Right atrium auricular region (tissue), 2 donors: ENCODE data around the genes H2BC5 and H2AC12.

- PRO-cap: no peak
- RAMPAGE, long total RNA, 2 experiments: no peak in any of the 2 experiments
Observed at GRCh38 chr6:26131619-26132718, 8.0 kb downstream of the H2AC6 start.

GRCh38 chr6:26156934-26157815, 747 bp upstream of the H2BC5 start:
- PRO-cap: no peak
- RAMPAGE, long total RNA, 2 experiments: no peak in any of the 2 experiments

GRCh38 chr6:26157816-26158015, 206 bp upstream of the H2BC5 start:
- PRO-cap: bidirectional peak, plus-strand start at chr6:26158122, minus-strand start at chr6:26157891
- RAMPAGE, long total RNA, 2 experiments: no peak in any of the 2 experiments

DNA sequence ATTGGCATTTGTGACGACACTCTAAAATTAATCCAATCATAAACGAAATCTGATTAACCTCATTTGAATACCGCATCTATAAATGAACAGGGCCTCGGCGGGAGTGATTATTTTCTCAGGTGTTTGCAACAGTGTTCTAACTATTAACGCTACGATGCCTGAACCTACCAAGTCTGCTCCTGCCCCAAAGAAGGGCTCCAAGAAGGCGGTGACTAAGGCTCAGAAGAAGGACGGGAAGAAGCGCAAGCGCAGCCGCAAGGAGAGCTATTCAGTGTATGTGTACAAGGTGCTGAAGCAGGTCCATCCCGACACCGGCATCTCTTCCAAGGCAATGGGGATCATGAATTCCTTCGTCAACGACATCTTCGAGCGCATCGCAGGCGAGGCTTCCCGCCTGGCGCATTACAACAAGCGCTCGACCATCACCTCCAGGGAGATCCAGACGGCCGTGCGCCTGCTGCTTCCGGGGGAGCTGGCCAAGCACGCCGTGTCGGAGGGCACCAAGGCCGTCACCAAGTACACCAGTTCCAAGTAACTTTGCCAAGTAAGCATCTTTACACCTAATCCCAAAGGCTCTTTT, at the start of gene H2BC5:
TSS of gene H2BC5 (plus strand) at position 107 of the 580 bp plus-strand sequence.
- PRO-cap: bidirectional peak, plus-strand start at position 107 of the sequence, minus-strand start outside the sequence
- RAMPAGE, long total RNA, 2 experiments: start-site peak on the plus strand in 2 of 2 experiments, centred at positions 92 to 276 of the sequence, 19 to 45 reads per replicate

DNA sequence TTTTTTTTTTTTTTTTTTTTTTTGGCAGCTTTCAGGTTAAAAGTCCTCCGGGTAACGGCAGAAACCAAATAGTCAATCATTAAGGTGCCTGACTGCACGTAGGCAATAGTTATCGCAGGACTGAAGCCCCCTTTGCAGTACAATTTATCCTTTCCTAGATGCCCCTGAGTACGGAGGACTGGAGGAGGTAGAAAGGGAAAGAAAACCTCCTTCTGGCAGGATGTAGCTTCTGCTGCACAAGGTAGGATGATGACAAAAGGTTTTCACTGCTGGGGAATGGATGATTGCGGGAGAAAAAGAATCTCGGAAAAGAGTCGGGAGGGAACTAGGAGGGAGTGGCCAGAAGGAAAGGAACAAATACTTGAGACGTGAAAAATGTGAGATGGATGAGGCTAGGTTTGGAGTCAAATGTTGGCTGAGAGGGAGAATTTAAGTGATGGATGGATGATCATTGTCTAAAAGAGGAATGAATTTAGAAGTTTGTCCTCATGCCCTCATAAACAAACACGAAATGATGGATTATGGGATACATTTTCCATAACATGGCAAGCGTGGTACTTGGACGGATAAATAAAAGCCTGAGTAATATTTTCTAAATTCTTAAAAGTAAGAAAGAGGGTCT, 1.4 kb downstream of the H2BC5 start:
- PRO-cap: bidirectional peak, plus-strand start at position 267 of the sequence, minus-strand start outside the sequence
- RAMPAGE, long total RNA, 2 experiments: no peak in any of the 2 experiments

DNA sequence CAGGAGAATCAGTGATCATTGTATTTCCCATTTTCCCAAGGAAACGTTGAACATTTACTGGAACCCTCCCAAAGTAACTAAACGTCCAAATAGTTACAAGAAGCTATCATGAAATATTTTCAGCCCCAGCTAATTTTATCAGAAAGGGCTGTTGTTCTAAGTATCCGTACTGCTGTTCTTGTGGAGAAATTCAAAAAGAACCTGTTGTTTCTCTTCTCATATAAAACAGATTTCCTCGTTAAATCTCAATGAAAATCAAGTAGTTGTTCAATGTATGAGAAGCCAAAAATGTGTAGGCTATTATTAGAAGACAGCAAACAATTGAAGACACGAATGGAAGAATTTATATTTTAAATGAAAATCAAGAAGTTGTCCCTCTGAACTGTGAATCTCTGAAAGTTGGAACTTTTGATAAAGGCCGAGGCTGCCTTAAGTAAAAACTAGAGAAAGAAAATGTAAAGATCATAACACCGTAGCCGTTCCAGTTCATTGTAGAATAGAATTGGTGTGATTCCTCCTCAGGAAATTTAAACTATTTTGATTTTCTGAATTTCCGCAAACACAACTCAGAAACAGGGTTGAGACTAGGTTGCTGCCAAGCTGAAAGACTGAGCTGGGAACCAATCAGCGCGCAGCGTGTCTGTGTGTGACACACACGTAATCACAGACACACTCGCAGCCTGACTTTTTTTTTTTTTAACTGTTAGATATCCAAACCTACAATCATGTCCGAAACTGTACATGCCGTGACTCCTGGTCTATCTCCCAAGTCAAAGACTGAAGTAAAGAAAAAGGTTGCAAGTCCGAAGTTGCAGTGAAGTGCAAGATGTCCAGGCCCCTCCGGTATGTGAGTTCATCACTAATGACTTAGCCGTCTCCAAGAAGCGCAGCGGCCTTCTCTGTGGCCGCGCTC, 2.0 kb downstream of the H3C4 start:
- PRO-cap: unidirectional peak, plus-strand start at position 138 of the sequence; bidirectional peak, plus-strand start at position 714 of the sequence, minus-strand start at position 610 of the sequence
- RAMPAGE, long total RNA, 2 experiments: no peak in any of the 2 experiments

DNA sequence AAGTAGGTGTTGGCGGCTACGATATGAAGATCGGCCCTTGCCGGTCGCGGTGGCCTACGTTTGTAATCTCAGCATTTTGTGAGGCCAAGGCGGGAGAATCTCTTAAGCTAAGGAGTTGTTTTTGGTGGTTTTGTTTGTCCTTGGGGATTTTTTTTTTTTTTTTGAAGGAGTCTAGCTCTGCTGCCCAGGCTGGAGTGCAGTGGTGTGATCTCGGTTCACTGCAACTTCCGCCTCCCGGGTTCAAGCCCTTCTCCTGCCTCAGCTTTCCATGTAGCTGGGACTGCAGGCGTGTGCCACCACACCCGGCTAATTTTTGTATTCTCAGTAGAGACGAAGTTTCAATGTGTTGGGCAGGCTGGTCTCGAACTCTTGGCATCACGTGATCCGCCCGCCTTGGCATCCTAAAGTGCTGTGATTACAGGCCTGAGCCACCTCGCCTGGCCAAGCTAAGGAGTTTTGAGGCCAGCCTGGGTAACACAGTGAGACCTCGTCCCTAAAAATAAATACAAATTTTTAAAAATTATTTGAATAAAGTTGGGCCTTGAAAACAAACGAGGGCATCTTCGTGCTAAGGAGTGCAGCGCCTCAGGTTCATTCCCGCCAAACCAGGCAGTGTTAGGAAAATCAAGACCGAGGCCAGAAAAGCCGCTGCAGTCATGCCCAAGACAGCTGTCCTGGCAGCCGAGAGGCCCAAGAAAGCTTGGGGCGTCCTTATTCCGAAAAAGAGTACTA, 1.2 kb downstream of the H3C4 start:
- PRO-cap: no peak
- RAMPAGE, long total RNA, 2 experiments: no peak in any of the 2 experiments

DNA sequence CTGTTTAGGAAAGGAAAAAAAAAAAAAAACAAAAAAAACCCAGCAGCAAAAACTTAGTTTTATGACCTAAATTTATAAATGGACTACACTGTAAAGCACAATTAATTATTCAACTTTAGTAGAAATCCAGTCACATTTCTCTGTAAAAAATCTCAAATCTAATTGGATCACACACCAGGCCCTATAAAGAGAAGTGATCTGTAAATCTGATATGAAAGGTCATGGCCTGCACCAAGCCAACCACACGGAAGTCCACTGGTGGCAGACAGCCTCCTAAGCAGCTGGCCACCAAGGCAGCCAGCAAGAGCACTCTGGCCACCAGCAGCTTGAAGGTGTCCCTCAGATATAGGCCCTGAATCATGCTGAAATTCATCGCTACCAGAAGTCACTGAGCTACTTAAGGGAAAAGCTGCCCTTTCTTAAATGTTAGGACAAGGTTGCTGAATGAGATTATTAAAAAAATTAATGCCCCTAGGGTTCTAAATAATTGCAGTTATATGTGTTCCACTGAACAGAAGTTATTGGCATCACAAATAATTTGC, 2.2 kb downstream of the H2AC8 start:
- PRO-cap: no peak
- RAMPAGE, long total RNA, 2 experiments: no peak in any of the 2 experiments

GRCh38 chr6:26223650-26224778, 921 bp upstream of the H3C6 start:
- PRO-cap: bidirectional peak, plus-strand start at chr6:26224236, minus-strand start at chr6:26224025; bidirectional peak, plus-strand start at chr6:26224351, minus-strand start at chr6:26224394
- RAMPAGE, long total RNA, 2 experiments: start-site peak on the plus strand in 2 of 2 experiments, at chr6:26224177-26224236 at its widest, 118 to 132 reads per replicate

GRCh38 chr6:26269522-26270425, 1.4 kb downstream of the H3C8 start:
- PRO-cap: no peak
- RAMPAGE, long total RNA, 2 experiments: no peak in any of the 2 experiments

DNA sequence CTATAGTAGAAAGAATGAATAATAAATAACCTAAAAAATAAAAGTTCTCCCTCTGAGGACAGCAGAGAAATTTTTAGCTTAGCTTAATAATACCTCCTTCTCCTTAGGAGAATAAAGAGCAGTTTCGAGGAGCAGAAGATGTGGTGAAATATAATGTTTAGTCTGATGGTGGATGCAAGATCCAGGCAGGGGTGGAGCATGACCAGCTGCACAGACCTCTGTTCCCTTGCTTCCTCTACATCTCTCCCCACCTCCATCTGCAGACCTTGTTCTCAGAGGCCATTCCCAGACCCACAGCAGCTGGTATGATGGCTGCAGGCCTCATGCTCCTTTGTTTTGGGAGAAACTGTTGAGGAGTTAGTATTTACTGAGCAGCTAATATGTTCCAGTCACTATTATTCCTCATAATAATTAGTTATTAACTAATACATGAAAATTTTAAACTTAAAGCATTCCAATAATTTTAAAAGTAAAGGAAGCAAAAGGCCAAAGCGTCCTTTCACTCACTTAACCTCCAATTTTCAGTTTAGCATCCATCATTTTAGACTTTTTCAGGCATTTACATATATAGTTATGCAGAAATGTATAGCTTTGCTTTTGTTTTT, 1.6 kb downstream of the BTN3A2 start:
- PRO-cap: no peak
- RAMPAGE, long total RNA, 2 experiments: no peak in any of the 2 experiments

DNA sequence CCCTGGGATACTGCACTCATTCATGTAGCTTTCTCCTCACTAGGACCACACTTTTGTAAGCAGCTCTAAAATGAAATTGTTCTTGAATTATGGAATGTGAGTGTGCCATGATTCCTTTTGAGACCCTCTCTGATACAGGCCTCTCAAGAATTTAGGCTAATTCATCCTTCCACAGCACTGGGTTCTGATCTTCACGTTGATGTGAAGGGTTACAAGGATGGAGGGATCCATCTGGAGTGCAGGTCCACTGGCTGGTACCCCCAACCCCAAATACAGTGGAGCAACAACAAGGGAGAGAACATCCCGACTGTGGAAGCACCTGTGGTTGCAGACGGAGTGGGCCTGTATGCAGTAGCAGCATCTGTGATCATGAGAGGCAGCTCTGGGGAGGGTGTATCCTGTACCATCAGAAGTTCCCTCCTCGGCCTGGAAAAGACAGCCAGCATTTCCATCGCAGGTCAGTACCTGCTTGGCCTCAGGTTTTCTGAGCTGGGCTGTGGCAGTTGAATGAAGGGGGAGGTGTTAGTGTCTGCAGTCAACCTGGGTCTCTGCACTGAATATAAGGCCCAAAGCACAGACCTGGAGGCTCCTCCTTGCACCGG, 5.5 kb downstream of the BTN3A1 start:
- PRO-cap: no peak
- RAMPAGE, long total RNA, 2 experiments: no peak in any of the 2 experiments

GRCh38 chr6:26409150-26409992, 7.3 kb downstream of the BTN3A1 start:
- PRO-cap: no peak
- RAMPAGE, long total RNA, 2 experiments: no peak in any of the 2 experiments

GRCh38 chr6:26568522-26569636, 27.9 kb upstream of the ABT1 start:
- PRO-cap: no peak
- RAMPAGE, long total RNA, 2 experiments: no peak in any of the 2 experiments

DNA sequence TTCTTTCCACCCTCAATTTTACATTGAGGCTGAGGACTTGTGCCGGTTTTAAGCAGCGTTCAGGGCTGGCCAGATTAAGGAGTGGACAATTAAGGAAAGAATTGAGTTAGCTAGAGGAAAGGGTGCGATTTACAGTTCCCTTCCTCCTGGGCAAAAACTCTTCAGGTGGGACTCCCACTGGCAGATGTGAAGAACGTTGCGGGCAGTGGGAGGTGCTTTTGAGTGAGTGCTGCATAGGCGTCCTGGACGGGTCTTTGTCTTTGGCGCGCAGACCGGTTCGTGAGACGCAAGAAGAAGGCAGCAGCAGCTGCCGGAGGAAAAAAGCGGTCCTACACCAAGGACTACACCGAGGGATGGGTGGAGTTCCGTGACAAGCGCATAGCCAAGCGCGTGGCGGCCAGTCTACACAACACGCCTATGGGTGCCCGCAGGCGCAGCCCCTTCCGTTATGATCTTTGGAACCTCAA, 923 bp downstream of the ABT1 start:
- PRO-cap: no peak
- RAMPAGE, long total RNA, 2 experiments: no peak in any of the 2 experiments

DNA sequence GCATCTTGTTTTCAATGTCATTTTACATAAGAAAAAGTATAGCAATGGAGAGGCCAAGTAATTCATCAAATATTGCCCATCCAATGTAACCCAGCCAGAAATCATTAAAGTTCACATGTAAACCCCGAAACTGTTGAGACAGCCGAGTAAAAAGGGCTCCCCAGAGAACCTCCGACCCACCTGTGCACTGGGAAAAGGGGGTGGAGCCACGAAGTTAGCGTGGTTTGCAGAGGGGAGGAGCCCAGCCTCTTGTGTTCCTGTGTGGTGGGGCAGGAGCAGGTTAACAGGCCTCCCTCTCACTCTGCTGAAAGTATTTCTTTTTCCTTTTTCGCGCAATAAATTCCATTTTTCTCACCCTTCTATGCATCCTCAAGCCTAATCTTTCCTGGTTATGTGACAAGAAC, 54.0 kb downstream of the H2BC11 start:
- PRO-cap: no peak
- RAMPAGE, long total RNA, 2 experiments: no peak in any of the 2 experiments

GRCh38 chr6:27096922-27097764, 35.5 kb downstream of the H2BC11 start:
- PRO-cap: no peak
- RAMPAGE, long total RNA, 2 experiments: no peak in any of the 2 experiments

DNA sequence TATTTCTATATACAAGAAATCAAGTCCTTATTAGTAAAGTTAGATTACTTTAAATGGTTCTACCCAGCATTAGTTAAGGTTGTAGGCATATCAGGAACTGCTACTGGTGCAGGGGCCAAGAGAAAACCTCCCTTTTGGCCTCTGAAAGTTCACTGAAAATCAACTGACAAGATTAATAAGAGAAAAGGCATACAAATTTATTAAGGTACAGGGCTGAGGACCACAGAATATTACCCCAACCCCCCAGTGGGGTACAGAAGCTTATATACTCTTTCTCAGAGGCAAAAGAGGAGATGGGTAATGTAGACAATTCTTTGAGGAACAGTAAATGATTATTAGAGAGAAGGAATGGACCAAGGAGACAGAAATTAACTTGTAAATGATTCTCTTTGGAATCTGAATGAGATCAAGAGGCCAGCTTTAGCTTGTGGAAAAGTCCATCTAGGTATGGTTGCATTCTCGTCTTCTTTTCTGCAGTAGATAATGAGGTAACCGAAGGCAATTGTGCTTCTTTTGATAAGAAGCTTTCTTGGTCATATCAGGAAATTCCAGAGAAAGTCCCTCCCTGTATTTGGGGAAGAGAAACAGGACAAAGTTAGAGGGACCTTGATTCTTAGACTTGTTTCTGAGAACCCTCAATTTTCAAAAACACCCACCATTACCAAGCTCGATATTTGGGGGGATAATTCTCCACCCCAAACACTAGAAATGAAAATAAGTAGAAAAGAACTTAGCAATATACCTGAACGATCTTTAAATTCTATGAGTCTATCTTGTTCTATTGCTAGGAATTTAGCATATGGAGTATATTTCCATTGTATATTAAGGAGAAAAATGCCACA, 744 bp upstream of the H4C9 start:
- PRO-cap: no peak
- RAMPAGE, long total RNA, 2 experiments: no peak in any of the 2 experiments

- PRO-cap: bidirectional peak, plus-strand start at chr6:27147106, minus-strand start at chr6:27146855; bidirectional peak, plus-strand start at chr6:27147562, minus-strand start at chr6:27147385
- RAMPAGE, long total RNA, 2 experiments: no peak in any of the 2 experiments
Observed at GRCh38 chr6:27146942-27147841, at the start of gene H2AC12. Gene H2AC12 (plus strand): TSS chr6:27147106.

DNA sequence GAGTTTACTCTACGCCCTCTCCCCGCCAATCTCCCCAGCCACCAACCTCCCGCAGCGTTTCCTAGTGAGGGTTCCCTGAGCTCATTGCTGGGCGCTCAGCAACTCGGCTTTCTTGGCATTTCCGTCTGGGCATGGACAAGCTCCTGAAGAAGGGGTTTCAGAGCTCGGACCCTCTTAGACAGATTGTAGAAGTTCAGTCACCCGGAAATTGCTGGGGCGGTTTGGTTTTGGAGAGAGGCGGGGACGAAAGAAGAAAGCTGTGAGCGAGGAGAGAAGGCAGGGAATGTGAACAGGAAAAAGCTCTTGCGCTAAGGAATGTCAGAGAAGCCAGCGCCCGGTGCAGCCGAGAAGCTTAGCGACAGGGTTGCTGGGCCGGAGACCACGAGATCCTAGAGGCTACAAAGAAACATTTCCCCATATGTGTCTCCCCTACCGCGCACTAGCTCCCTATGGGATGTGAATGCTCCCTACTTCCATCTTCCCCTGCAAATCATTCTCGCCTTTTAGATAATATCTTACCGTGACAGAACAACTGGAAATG, 15.9 kb downstream of the POM121L2 start:
- PRO-cap: no peak
- RAMPAGE, long total RNA, 2 experiments: no peak in any of the 2 experiments